Tongue (tissue), 2 donors: ENCODE results near the gene GPR25.

DNA sequence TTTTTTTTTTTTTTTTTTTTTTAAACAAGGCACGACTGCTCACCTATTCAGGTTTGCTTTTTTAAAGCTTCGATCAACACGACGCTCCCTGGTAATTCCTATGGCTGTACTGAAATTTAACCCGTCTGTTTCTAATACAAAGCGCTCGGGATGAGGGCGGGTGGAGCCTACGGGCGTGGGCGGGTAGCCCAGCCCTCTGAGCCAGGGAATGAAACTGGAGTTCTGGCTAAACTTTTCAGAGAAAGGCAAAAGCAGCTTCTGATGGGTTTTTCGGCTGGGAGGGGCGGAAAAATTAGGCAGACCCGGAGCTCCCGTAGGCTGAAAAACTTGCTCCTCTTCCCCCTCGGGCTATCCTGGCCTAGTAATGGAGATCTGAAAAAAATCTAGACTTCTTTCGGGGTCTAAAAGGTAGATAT, 7.3 kb downstream of the NR5A2 start:
- RAMPAGE, long total RNA, result no peak

GRCh38 chr1:200250339-200251213, 159.3 kb downstream of the ZNF281 start:
- RAMPAGE, long total RNA, result no peak

DNA sequence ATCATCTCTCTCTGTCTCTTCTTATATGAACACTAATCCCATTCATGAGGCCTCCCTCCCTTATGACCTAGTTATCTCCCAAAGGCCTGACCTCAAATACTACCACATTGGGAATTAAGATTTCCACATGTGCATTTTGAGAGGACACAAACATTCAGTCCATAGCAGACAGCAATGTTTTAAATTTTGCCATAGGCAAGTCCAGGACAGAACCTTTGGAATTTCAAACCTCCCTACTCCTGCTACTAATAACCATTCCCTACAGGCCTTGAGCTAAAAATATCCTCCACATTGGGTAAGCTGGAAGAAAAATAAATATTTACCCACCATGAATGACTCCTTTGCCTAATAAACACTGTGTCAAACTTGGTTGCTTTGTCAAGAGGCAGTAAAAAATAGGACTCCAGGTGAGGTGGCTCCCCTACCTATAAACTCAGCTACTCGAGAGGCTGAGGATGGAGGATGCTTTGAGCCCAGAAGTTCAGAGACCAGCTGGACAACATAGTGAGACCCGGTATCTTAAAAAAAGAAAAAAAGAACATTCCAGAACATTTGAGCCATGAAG, 113.6 kb downstream of the ZNF281 start:
- RAMPAGE, long total RNA, result no peak

DNA sequence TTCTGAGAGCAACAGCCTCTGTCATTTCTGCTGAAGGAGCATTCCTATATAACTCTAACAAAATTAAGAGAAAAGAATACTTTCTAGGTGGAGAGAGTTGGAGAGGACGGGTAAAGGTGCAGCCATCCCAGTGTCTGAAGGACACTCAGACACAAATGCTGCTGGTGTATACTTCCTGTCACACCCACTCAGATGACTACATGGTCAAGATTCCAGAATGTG, 35.4 kb downstream of the ZNF281 start:
- RAMPAGE, long total RNA, result no peak

DNA sequence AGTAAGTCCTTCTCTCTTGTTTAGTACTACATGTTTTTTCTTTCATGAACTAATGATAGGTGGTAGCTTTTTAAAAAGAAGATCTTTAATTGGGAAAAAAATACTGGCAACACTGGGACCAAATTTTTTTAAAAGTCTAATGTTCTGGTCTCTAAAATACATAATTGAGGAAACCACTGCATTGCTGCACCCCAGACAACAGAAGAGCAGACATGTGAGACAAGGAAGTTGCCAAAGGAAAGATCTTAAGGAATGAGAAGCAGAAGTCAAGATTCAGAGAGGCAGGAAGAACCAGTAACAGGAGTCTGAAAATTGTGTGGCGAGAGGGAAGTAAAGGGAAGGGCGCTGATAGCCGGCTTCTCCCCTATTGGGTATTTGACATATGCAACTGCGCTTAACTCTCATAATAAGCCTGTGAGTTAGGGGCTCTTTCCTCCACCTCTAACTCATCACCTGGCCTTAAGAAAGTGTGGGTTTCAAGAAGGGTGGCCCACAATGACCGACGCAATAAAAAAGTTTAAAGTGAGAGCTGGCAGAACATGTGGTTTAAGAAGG, 21.9 kb upstream of the KIF14 start:
- RAMPAGE, long total RNA, result no peak

GRCh38 chr1:200848262-200849503, 24.1 kb upstream of the GPR25 start:
- RAMPAGE, long total RNA, result no peak

GRCh38 chr1:200872564-200873219, at the start of gene GPR25:
GPR25 (plus strand) TSS chr1:200872981.
- RAMPAGE, long total RNA, result no peak

DNA sequence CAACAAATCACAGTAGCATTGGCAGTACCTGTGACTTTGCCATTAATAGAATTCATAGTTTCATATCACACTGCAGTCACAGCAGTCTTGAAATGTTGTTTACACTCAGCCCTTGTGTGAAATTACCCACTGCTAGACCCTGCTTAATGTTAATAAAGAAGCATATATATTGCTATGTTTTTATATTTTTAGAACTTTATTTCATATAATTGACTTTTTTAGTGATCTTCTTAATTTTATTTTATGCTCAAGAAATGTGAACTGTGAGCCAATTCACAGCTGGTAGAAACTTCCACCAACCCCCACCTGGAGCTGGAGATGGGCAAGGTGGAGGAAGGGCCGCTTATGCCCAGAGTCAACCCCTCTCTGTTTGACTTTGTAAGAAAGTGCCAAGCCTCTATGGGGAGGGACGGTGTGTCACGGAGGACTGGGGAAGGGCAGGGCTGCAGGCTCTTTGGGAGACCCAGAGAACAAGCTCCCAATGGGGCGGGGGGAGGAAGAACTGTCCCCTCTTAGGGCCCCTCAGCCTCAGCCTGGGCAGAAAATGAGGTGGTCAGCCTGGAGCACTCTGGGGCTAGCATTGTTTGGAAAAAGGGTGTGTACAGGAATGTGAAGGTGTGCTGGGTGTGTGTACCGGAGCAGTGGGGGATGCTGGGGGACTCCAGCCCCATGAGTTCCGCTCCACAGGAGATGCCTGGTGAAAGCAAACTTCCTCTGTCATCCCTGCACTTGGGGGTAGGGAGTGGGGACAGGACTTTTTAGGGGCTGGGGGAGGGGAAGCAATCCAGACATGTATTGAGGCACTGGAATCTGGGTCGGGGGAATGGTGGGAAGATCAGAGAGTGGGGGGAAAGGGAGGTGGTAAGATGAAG, 1.4 kb upstream of the INAVA start:
- RAMPAGE, long total RNA, result no peak

GRCh38 chr1:200969985-200970465, 53.5 kb downstream of the KIF21B start:
- RAMPAGE, long total RNA, result no peak

- RAMPAGE, long total RNA, result no peak
Measured at GRCh38 chr1:200993346-200993634, 30.2 kb downstream of the KIF21B start.

DNA sequence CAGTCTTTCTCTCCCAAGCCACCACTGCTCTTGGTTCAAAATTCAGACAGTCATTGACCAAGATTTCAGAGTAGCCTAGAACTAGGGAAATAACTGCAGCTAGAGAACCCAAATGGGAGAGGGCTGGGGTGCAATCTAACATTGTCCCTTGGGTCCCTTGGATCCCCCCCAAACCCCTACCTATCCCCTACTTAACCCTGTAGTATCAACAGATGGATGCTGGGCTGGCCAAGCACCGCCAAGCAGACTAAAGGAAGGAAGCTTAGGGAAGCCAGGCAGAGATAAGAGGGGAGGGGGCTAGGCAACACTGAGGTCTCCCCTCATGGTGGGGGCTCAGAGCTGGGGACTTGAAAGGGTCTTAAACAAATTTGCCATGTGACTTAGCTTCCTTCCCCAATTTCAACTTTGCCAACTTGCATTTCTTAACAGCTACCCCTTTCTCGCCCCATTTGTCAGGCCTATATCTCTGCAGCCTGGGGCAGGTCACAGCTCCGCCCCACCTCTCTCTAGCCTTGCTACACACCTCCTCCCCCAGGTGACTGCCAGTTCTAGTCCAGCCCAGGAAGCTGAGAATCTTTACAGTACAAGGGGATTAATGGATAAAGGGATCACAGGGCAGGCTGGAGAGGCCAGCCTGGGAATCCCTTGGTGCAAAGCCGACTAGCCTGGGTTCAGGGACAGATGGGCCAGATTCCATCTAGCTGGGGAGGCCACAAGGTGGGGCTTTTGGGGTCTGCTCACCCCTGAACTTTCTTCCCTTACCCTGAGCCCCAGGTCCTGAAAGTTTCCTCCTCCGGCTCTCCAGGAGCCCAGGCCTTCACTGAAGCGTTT, 3.4 kb downstream of the KIF21B start:
- RAMPAGE, long total RNA, result no peak

- RAMPAGE, long total RNA, result no peak
Measured at GRCh38 chr1:201021677-201022286, 1.7 kb downstream of the KIF21B start.

DNA sequence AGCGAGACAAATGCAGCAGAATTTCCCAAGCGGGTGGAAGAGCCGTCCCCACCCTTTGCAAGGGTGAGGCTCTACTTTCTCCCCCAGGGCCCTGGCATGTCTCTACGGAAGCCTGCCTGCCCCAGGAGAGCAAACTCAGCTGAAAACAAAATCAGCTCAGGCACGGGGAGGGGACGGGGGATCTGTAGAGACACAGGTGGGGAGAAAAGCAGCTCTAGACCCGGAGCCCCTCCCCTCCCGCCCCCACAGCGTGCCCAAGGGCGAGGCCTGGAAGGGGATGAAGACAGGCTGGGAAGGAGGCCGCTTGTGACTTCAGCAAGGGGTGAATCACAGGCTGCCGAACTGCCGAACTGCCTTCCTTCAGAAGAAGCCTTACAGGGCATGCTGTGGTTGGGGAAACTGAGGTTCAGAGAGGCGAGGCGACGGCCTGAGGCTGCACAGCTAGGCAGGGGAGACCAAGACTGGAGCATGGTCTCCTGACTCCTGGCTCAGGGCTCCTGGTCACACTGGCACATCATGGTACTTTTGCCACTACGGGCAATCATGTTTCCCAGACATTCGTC, 19.3 kb downstream of the PKP1 start:
- RAMPAGE, long total RNA, result no peak

- RAMPAGE, long total RNA, result no peak
Measured at GRCh38 chr1:201356705-201357153, 20.8 kb downstream of the TNNT2 start.

DNA sequence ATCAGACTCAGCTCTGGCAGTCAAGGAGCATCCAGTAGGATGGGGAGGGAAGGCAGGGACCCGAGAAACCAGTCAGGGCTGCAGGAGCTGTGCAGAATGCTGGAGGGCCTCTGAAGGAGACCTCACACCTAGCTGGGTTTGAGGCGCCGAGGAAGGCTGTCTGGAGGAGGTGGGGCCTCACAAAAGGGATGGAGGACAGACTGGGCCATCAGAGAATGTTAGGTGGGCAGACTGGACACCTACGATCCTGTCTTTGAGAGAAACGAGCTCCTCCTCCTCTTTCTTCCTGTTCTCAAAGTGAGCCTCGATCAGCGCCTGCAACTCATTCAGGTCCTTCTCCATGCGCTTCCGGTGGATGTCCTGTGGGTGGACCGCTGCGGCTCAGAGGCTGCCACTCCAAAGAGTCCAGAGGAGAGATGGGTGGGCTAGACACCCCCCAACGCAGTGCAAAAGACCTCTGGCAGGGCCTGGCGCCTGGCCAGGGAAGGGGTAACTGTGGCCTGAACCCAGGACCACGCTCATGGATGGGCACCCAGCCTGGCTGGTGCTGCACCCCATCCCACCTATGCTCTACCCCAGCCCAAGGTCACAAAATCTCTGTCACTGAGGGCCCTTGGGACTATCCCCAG, 12.4 kb downstream of the TNNT2 start:
- RAMPAGE, long total RNA, result no peak

GRCh38 chr1:201378307-201379379, 1.2 kb upstream of the TNNT2 start:
- RAMPAGE, long total RNA, result no peak

- RAMPAGE, long total RNA, result no peak
Measured at GRCh38 chr1:201384030-201384206, 6.4 kb upstream of the TNNT2 start.

GRCh38 chr1:201406719-201407596, 7.8 kb upstream of the LAD1 start:
- RAMPAGE, long total RNA, result no peak

GRCh38 chr1:201422643-201423216, 1.2 kb upstream of the TNNI1 start:
- RAMPAGE, long total RNA, result no peak

GRCh38 chr1:201455681-201456146, 13.3 kb downstream of the PHLDA3 start:
- RAMPAGE, long total RNA, result no peak